Transverse colon (tissue), 4 donors: ENCODE data around the gene ITPRIPL2.

DNA sequence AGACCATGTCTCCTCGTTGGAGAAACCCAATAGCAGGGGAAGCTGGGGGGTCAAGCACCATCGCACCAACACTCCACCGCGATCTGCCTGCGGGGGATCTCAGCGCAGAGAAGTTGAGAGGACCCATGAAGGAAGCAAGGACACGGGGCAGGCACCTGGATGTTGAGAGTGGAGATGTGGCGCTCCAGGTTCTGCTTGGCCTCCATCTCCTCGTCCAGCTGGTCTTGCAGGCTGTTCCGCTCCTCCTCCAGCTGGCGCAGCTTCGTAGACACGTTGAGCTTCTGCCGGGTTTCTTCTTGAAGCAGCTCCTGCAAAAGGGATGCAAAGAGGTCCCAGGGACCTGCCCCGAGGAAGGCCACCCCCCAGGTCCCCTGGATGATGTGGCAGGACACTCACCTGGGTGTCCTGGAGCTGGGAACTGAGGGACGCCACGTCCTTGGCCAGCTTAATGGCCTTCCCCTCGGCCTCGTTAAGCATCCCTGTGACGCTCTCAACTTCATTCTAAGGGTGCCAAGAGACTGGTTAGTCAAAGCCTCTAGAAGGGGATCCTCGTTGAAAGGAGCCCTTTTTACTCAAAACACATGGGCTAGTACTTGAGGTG is 74.5 kb downstream of the NDE1 start:
- PRO-cap = no peak
- RAMPAGE, long total RNA, 4 experiments = start-site peak on the minus strand in 1 of 4 experiments, centred at positions 230 to 450 of the sequence, 363 to 448 reads per replicate

- PRO-cap = no peak
- RAMPAGE, long total RNA, 4 experiments = no peak in any of the 4 experiments
These were observed 82.6 kb downstream of the NDE1 start for GRCh38 chr16:15732628-15733111.

GRCh38 chr16:15745074-15745497 is 95.0 kb downstream of the NDE1 start:
- PRO-cap = no peak
- RAMPAGE, long total RNA, 4 experiments = start-site peak on the minus strand in 1 of 4 experiments, at chr16:15745134-15745217 at its widest, 369 reads per replicate

- PRO-cap = no peak
- RAMPAGE, long total RNA, 4 experiments = start-site peak on the plus strand in 1 of 4 experiments, at chr16:16131646-16131924 at its widest, 13 reads per replicate
These were observed 91.7 kb downstream of the ABCC6 start for GRCh38 chr16:16131473-16132173.

GRCh38 chr16:16143741-16144460 is 79.4 kb downstream of the ABCC6 start:
- PRO-cap = no peak
- RAMPAGE, long total RNA, 4 experiments = no peak in any of the 4 experiments

DNA sequence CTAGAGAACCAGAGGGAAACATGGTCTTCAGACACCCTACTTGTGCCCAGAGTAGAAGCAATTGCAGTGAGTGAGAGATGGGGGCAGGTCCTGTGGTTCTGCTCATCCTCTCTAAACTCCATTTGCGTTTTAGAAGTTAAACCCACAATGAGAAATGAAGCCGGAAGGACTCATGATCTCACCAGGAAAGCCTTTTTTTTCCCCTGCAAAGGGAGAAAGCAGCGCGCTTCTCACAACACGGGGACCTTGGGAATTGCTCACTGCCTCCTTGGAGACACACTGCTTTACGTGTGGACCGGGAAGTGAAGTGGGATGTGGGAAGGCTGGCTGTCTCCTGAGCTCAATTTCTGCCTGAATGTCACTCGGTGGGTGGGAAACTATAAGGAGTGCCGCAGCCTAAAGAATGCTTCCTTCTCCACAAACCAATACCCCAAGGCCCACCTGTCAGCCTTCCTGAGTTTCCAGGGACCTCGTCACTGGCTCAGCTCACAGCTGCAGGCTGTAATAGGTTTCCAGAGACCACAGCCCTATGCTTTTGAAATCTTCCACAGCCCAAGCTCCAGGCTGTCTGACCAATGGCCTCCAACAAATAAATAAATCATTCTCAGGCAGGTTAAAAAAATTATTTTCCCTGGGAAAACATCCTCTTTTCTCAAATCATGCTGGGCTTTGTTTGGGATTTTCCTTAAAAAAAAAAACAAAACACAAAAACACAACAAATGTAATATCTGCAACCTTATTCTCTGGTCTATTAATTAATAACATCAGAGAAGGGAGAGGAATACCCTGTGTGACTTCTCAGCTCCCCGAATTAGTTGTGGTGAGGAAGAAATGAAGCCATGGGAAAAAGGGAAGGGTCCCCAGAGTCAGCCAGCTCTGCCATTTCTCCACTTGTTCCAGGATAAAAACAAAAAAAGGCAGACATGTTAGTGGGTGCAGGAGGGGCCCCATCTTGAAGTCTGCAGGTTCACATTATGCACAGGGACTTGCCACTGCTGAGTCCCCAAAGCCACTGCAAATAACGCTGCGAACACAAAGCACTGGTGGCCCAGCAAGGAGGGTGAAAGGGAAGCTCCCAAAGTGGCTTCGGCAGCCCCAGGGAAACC is 365.2 kb downstream of the XYLT1 start:
- PRO-cap = no peak
- RAMPAGE, long total RNA, 4 experiments = no peak in any of the 4 experiments

GRCh38 chr16:17147989-17148696 is 322.6 kb downstream of the XYLT1 start:
- PRO-cap = no peak
- RAMPAGE, long total RNA, 4 experiments = no peak in any of the 4 experiments

GRCh38 chr16:17220887-17221453 is 249.8 kb downstream of the XYLT1 start:
- PRO-cap = unidirectional peak, minus-strand start at chr16:17221163
- RAMPAGE, long total RNA, 4 experiments = no peak in any of the 4 experiments

- PRO-cap = no peak
- RAMPAGE, long total RNA, 4 experiments = start-site peak on the minus strand in 1 of 4 experiments, at chr16:17238804-17239419 at its widest, 7 reads per replicate
These were observed 232.0 kb downstream of the XYLT1 start for GRCh38 chr16:17238537-17239332.

DNA sequence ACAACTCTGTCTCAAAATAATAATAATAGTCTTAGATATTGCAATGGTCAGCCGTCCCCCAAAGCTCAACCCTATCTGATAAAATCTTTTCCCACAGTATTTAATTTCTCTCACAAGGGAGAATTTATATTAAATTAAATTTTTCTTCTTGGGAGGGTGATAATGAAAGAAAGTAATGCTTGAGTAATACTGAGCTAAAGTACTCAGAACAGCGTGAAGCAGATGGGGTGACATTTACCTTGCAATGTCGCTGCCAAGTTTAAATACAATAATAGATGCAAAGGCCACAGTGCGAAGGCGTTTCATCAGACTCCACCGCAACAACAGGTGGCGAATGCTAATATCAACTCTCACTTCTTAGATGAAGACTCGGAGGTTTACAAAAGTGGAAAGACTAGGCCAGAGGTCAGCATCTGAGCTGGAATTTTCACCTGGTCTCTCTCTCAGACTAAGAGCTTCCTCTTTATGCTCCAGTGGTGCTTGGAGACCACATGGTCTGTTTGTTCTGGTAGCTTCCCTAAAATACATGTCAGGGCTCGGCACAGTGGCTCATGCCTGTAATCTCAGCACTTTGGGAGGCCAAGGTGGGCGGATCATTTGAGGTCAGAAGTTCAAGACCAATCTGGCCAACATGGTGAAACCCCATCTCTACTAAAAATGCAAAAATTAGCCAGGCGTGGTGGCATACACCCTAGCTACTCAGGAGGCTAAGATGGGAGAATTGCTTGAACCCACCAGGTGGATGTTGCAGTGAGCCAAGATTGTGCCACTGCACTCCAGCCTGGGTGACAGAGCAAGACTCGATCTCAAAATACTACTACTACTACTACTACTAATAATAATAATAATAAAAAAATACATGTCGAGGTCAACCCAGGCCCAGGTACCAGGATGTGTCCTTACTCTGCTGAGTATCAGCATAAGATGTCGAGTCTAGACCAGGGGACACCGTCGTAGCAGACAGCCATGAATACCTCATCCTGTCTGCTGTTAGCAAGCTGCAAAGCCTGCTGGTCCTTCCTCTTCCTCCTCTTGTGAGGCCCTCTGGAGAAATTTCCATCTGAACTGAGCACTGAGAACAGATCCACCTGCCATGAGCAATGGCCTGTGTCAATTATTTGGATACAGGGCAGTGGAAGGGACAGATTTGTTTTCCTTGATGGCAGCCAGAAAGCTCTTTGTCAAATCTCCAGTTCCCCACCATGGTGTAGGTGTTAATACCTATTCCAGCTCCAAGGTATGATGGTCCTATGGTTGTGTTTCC is 168.9 kb downstream of the XYLT1 start:
- PRO-cap = no peak
- RAMPAGE, long total RNA, 4 experiments = no peak in any of the 4 experiments

DNA sequence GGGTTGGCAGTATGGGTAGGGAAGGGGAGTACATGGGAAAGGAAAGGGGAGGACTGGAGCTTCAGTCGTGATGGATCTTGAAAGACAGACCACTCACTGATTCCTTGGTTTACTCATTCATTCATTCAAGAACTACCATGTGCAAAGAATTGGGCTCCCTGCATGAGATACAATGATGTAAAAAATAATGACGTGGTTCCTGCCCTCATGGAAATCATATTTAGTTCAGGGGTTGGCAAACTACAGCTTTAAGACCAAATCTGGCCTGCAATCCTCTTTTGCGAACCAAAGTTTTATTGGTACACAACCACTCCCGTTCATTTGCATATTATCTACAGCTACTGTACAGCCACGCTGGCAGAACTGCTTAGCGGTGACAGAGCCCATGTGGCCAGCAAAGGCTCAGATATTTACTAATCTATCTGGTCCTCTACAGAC is 167.8 kb downstream of the XYLT1 start:
- PRO-cap = unidirectional peak, plus-strand start at position 360 of the sequence
- RAMPAGE, long total RNA, 4 experiments = no peak in any of the 4 experiments

DNA sequence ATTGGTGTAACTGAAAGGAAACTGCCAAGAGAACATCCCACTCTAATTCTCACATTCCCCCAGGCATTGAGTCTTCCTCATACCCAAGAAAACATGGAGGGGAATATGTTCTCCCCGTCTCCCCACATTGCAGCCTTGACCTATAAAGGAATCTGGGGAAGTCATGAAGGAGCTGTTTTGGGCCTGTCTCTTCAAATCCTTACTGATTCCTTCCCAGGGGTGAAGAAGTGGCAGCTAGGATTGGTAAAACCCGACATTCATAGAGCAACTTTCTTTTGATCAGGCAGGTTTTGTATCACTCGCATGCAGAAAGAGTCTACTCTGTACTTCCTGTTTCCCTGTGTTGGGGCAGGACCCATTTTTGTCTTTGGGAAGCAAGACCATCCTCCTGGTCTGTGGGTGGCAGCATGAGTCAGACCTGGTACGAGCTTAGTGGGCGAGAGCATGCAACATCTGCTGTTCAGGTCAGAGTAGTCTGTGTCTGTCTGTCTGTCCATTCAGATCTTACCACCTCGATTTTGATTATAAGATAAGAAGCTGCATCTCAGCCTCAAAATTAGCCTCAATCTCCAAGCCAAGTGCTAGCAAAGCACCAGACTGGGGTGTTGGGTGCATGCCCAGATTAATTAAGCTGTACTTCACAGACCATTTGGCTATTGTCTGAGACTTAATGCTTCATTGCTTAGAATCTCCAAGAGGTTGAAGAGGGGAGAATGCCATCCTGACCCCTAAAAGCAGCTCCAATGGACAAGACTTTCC is 111.0 kb downstream of the XYLT1 start:
- PRO-cap = no peak
- RAMPAGE, long total RNA, 4 experiments = no peak in any of the 4 experiments

DNA sequence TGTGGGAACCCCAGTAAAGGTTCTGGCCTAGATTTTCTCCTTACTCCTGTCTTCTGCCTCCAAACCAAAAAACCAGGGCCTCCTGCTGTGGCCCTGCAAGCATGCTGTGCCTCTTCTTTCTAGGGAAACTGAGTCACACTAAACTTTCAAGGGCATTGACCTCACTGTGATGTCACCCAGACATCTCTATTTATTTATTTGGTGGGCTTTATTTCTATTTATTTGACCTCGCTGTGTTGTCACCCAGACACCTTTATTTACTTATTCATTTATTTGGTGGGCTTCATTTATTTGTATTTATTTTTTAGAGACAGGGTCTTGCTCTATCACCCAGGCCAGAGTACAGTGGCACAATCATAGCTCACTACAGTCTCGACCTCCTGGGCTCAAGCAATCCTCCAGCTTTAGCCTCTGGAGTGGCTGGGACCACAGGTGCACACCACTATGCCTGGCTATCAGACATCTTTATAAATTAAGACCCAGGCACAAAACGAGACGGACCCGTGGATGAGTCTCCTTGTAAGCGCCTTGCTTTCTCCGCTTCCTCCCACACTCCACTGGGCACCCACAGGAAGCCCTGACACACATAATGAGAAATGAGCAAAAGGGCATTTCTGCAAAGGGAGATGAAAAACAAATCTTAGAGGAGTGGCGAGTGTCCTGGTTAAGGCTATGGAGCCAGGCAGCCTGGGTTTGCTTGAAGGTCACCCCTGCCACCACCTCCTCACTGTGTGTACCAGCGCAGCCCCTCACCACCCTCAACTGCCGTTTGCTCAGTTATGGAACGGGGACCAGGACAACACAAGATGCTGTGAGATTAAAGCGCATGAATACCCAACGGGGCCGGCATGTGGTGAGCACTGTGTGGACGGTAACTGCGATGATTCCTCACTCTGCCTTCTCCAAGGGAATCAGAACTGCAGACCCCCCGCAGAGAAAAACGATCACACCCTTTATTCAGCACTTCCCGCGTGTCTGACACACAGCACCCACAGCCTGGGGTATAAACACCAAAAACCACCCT is 56.4 kb downstream of the XYLT1 start:
- PRO-cap = no peak
- RAMPAGE, long total RNA, 4 experiments = start-site peak on the minus strand in 1 of 4 experiments, centred at position 222 of the sequence, 7 reads per replicate

GRCh38 chr16:17448891-17449507 is 21.8 kb downstream of the XYLT1 start:
- PRO-cap = no peak
- RAMPAGE, long total RNA, 4 experiments = no peak in any of the 4 experiments

- PRO-cap = no peak
- RAMPAGE, long total RNA, 4 experiments = start-site peak on the minus strand in 1 of 4 experiments, at chr16:17465428-17465782 at its widest, 10 reads per replicate
These were observed 5.1 kb downstream of the XYLT1 start for GRCh38 chr16:17465298-17466351.

DNA sequence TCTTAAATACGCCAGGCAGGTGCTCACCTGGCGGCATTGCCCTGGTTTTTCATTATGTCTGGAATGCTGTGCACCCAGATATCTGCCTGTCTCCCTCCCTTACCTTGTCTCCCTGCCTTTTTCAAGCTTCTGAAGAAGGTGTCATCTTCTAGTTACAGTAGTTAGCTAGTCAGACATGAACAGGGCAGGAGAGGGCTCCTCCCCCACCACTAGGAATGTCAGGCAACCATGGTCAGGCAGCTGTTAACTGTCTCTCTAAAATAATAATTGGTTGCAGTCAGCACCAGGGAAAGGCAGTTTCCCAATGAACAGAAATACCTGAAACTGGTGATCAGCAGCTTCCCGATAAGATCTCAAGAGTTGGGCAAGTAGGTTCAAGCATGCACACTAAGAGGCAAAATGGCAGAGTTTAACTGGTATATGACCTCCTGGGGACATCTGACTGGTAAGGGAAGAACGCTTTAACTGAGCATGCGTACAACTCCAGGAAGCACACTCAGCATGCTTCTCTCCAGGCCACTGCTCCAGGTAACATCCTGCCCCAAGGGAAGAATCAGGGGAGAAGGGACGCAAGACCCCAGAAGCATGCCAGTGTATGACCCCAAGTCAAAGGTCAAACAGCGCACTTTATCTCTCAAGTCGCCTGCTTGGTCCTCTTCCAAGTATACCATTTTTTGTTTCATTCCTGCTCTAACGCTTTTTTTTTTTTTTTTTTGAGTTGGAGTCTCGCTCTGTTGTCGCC is 12.6 kb upstream of the XYLT1 start:
- PRO-cap = no peak
- RAMPAGE, long total RNA, 4 experiments = no peak in any of the 4 experiments

GRCh38 chr16:18787930-18788660 is 2.0 kb downstream of the RPS15A start:
- PRO-cap = no peak
- RAMPAGE, long total RNA, 4 experiments = no peak in any of the 4 experiments

GRCh38 chr16:18858025-18858370 is 56.6 kb upstream of the ARL6IP1 start:
- PRO-cap = no peak
- RAMPAGE, long total RNA, 4 experiments = start-site peak on the minus strand in 1 of 4 experiments, at chr16:18858203-18858273 at its widest, 21 reads per replicate

GRCh38 chr16:18927651-18928069 is 1.5 kb upstream of the SMG1 start:
- PRO-cap = no peak
- RAMPAGE, long total RNA, 4 experiments = no peak in any of the 4 experiments

DNA sequence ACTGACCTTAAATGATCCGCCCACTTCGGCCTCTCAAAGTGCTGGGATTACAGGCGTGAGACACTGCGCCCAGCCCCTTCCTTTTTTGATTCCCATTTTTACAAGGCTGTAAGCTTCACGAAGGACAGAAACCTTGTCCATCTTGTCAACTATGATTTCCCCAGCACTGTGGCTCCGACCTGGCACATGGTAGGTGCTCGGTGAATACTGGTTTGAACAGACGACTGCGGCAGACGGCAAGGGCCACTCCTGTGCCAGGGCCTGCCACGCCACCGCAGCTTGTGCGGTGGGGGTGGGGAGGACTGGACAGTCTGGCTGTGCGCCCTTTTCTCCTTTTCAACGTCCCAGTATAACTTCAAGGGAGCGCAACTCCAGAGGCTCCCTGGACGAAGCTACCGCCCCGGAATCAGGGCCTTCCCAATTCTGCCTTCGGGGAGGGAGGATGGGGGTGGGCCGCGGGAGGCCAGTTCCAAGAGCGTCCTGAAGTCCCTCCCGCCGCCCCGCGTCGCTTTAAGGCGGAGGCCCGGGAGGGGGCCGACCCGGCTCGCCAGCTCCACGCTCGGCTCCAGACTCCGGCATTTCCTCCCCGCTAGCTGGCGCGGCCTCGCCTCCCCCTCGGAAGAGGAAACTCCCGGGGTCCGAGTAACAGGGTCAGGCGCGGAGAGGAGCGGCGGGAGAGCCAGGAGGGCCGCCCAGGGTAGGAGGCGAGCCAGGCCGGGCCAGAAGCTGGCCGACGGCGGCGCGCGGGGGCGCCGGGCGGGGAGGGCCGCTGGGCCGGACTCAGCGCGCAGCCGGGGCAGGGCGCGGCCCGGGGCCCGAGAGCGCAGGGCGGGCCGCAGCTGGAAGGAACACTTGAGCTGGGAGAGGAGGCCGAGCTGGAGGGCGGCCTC is at the start of gene ITPRIPL2:
ITPRIPL2 (plus strand) TSS at position 537 of the 890 bp plus-strand sequence.
- PRO-cap = bidirectional peak, plus-strand start at position 219 of the sequence, minus-strand start at position 281 of the sequence; bidirectional peak, plus-strand start at position 855 of the sequence, minus-strand start at position 349 of the sequence
- RAMPAGE, long total RNA, 4 experiments = start-site peak on the plus strand in 1 of 4 experiments, centred at position 468 of the sequence, 19 reads per replicate